Heart (tissue), 3 donors: ENCODE measurements around the genes C7orf57 and SPATA48.

DNA sequence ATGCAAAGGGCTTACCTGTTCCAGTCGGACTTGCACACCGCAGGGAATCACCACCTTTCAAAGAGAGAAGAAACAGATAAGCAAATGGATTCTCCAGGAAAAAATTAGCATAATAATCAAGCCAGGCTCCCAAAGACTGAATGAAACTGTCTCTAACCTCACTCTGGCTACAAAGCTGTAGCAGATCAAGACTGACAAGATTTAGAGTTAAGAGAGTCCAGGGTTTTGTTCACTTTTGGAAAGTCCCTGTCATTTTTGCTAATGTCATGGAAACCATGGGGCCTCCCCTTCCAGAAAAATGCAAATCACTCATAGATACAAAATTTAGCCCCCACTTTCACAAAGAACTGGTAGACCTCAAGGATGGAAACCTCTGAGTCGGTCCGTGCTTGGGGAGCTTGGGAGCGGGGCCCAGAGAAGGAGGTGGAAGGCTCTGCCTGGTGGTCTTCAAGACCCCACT, 100.8 kb downstream of the TNS3 start:
- RAMPAGE, long total RNA, 2 experiments = no peak in any of the 2 experiments

DNA sequence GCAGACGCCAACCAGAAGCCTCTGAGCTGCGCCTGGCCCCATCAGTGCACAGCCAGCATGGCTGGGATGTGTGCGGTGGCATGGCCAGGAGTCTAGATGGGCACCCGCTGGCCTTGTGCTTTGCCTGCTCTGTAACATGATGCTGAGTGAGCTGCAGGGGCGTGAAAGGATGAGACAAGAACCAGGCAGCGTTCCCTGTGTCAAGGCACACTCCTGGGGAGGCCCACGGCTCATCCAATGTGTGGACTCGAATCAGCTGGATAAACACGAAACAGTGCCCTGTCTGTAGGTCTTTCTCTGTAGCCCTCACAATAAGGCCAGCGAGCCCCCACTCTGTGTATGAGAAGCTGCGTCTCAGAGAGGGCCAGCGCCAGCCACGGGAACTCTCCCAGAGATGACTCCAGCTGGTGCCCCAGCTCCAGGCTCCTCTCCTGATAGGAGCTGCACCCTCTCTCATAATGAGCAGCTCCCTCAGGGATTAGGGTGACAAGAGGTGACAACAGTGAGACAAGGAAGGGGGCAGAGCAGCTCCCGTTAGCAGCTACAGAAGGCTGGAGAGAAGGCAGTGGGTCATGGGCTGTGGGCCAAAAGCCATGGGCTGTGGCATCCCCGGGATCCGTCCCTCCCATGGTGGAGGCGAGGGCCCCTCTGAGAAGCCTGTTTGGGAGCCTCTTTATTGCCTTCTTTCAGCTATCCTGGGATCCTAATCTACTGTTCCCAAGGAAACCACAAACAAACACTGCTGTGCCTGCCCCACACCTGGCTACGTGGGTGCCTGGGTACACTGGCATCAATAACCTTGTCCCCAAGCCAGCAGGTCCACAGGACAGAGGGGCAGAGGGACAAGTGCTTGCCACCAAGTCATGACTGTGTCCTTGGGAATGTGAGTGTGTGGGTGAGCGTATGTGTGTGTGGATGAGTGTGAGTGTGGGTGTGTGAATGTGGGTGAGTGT, 96.6 kb downstream of the TNS3 start:
- RAMPAGE, long total RNA, 2 experiments = no peak in any of the 2 experiments

DNA sequence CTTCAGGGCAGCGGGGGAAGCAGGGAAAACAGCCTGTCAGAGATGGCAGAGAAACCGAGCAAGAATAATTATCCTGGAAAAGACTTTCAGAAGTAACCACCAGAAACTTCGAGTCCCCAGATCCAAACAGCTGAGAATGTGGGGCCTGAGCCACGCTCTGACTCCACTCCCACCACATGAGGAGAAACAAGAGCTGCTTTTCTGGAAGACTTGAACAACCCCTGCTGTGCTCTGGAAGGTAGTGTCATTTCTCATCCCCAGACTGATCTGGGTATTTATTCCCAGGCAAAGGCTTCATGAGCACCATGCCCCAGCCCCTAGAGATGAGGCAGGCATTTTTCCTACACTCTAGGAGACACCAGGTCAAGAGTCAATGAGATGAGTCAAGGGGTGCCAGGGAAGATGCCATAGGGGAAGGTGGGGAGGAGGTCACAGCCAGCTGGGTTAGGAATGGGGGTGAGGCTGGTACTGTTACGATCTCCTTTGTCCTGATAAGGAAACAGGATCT, 1.3 kb upstream of the TNS3 start:
- RAMPAGE, long total RNA, 2 experiments = no peak in any of the 2 experiments

DNA sequence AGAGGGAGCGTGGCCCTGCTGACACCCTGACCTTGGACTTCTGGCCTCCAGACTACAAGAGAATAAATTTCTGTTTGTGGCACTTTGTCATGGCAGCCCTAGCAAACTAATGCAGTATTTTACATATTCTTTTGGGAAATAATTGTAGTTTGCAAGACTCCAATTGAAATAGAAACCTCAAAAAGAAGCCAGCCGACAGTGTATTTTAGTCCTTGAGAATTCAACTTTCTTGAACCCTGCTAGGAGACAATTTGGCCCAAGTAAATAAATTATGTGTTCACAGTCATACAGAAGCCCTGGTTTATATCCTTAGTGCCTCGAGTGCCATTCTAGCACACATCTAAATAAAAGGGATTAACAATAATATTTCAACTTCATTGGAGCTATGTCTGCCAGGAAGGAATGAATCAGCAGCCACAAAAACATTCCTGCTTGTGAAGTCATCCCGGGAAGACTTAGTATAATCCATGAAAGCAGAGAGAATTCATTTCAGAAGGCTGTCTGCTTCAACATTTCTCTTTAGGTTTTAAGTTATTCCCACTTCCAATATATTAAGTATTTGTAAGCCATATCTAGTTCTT, 164.4 kb downstream of the PKD1L1 start:
- RAMPAGE, long total RNA, 2 experiments = no peak in any of the 2 experiments

- RAMPAGE, long total RNA, 2 experiments = no peak in any of the 2 experiments
Measured at GRCh38 chr7:48035218-48036001, at the start of gene C7orf57. Gene C7orf57, plus strand, starts transcription at chr7:48035543.

- RAMPAGE, long total RNA, 2 experiments = no peak in any of the 2 experiments
Measured at GRCh38 chr7:48089953-48090586, 1.0 kb downstream of the UPP1 start.

- RAMPAGE, long total RNA, 2 experiments = no peak in any of the 2 experiments
Measured at GRCh38 chr7:48146939-48147602, 24.2 kb upstream of the ABCA13 start.

DNA sequence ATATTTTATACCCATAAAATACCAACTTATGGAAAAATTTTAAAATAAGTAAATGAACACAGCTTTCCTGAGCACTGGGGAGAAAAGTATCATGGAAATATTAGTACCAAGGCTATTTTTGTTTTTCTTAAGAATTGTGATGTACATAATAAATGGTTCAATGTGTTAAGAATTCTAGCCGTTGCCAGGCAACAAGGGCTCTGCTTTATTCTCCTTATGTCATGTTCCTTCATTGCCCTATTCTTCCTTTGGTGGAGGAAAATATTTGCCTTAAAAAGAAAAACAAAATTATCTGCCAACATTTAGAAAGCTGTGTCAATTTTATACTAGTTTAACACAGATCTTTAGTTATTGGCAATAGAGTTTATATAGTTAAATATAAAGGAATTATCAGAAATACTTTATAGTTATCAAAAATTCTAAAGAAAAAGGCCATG, at the start of gene SPATA48:
TSS of gene SPATA48 (plus strand) at position 232 of the 437 bp plus-strand sequence.
- RAMPAGE, long total RNA, 2 experiments = no peak in any of the 2 experiments

- RAMPAGE, long total RNA, 2 experiments = no peak in any of the 2 experiments
Measured at GRCh38 chr7:50312621-50313347, 8.3 kb downstream of the IKZF1 start.

DNA sequence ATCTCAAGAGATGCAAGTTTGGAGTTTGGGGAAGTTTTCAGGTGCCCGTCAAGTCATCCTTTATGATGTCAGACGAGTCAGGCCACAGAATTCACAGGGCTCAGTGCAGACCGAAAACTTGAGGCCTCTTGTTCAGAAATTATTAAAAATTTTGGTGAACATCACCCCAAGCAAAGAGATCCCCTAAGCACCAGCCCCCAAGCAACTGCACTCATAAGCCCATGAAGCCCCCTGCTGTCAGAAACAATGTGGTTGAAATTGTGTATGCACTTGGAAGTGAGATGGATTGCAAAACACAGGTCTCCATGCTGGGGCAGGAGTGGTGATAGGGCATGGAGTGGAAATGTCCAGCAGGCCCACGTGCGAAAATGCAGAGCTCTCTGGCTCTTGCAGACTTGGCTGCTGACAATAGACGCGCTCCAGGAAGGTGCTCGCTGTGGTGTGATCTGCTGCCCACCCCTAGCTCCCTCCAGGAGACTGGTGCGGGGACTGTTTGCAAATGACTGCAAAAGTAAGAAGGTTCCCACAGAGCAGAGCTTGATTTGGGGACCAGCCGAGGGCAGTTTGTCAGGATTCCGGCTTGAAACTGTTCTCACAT, 11.7 kb downstream of the IKZF1 start:
- RAMPAGE, long total RNA, 2 experiments = no peak in any of the 2 experiments

DNA sequence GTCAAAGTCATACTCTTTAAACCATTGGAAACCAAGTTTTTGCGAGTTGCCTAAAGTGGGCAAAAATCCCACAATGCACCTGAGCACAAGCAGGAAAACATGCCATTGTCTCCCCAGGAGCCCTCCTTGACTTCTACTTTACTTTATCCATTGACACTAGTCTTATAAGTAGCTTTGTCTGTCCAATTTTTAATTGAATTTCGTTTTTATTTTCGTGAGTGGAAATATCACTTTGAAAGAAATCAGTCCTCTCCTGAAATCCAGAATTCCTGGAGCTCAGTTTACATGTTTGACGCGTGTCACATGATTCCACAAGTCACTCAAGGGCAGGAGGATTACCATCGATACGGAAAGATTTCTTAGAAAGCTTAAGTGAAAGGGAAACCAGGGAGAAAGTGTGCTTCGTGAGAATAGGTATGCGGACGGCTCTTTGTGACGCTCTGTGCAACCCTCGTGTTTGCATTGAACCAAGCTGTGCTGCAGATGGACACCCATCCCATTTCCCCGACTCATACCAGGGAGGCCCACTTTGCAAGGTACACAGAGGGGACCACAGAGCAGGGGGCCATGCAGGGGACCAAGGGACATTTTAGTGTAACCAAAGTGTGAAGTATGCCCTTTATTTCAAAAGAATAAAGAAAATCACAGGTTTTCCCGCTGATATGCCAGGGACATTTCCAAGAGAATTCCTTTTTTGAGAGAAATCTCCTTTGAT, 43.1 kb downstream of the IKZF1 start:
- RAMPAGE, long total RNA, 2 experiments = no peak in any of the 2 experiments

- RAMPAGE, long total RNA, 2 experiments = no peak in any of the 2 experiments
Measured at GRCh38 chr7:50362309-50363235, 58.1 kb downstream of the IKZF1 start.

- RAMPAGE, long total RNA, 2 experiments = no peak in any of the 2 experiments
Measured at GRCh38 chr7:50449054-50449471, 1.1 kb downstream of the FIGNL1 start.

- RAMPAGE, long total RNA, 2 experiments = no peak in any of the 2 experiments
Measured at GRCh38 chr7:50513564-50513953, 51.6 kb downstream of the DDC start.

DNA sequence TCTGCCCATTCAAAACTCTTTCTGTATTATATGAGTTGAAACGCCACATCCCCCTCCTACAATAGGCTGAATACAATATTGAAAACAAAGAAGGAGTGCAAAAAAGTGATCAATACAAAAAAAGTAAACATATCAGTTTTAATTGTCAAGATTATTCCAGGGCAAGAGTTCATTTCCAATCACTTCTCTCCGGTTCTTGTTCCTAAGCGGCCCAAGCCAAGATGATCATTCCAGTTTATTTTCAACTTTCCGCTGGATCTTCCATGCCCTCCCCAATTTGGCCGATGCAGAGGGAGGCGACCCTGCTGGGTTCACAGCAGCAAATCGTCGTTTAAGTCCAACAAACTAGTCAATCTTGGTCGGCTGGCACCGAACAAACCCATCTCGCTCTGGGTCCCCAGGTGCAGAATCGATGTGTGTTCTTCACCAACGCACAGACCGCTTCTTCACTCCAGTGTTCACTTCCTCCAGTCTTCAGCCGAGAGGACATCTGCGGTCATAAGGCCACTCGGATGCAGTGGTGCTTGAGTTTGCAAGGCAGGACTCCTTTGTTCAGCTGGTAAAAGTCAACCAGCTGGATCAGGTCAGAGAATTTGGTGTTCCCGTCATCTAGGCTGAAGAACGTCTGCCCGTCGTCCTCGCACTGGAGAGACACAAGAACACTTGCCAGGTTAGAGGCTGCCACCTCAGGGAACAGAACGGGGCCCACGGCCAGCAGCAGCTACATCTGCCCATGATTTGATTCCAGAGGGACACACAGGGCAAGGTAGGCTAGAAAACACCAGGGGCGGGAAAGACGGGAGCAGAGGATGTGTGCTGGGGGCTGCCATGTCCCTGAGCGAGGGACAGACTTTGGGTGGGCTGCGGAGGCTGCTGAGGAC, 27.5 kb upstream of the DDC start:
- RAMPAGE, long total RNA, 2 experiments = no peak in any of the 2 experiments

- RAMPAGE, long total RNA, 2 experiments = no peak in any of the 2 experiments
Measured at GRCh38 chr7:50615101-50615802, 50.0 kb upstream of the DDC start.

GRCh38 chr7:50616143-50616670, 51.0 kb upstream of the DDC start:
- RAMPAGE, long total RNA, 2 experiments = no peak in any of the 2 experiments

- RAMPAGE, long total RNA, 2 experiments = no peak in any of the 2 experiments
Measured at GRCh38 chr7:50631547-50632182, 66.5 kb upstream of the DDC start.

DNA sequence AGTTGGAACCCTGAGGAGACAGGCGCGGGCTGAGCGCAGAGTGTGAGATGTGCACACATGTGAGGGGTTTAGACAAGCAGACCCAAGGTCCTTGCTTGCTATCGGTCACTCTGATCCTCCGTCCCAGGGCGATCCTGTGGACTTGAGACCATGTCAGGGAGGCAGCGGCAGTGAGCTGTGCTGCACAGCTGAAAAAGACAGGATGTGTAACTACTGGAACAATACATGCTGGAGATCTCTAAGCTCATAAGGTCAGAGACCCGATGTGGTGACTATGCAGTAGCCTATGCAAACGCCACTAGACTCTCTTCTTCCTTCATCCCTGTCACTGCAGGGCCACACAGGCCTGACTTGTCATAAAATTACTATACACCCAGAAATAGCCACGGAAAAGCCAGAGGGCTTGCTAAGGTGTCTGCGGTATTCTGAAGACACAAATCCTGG, 91.0 kb upstream of the DDC start:
- RAMPAGE, long total RNA, 2 experiments = no peak in any of the 2 experiments

DNA sequence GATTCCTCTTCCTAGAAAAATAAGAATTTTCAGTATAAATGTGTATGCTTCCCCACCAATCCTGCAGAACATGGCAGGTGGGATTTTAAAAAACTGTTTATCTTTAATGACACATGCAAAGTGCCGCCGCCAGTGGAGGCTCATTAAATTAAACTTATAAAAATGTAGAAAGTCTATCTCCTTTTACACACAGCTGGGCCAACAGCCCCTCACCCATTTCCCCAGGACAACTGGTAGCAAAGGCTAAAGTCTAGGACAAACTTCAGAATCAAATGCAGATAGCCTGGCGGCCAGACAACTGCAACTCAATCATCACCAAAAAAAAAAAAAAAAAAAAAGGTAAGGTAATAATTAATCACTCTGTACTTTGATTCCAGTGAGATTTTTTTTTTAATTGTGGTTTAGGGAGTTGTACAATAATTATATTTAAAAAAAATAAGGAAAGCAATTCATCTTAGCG, 98.7 kb downstream of the GRB10 start:
- RAMPAGE, long total RNA, 2 experiments = no peak in any of the 2 experiments